Fallopian tube (tissue), 1 donor: ENCODE measurements around a stretch of chr15.

DNA sequence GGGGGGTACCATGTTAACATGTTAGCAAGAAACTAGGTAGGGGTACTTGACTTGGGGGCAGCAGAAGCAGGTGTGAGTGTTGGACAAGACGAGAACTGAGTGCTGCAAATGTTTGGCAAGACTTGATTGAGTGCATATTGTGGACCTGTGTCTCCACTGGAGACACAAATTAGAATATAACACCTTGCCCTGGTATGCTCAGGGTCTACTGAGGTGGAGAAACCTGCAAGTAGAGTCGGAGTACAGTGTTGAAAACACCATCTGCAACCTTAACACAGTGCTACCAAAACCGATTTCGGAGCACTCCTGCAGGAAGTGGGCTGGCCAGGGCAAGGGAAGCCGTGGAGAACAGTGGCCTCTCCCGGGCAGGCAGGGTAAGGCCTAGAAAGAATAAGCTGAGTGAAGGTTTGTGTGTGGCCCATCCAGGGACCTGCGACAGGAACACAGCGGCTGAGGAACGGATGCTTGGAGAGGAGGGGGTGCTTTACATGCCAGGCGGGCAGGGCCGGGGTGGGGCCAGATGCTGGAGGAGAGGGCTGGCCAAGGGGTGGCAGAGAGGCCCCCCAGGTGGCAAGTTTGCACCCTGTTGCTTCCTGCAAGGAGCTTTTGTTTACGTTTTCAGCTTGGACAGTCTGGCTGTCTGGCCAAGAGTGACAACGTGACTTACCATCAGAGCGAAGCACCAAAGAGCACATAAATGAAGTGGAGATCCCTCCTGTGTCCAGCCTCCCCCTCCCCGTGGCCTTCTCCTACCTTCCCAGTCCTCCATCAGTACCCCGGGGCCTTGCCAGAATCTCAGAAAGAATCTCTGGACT lies 156.6 kb downstream of the PGPEP1L start:
- PRO-cap: unidirectional peak, plus-strand start at position 421 of the sequence

DNA sequence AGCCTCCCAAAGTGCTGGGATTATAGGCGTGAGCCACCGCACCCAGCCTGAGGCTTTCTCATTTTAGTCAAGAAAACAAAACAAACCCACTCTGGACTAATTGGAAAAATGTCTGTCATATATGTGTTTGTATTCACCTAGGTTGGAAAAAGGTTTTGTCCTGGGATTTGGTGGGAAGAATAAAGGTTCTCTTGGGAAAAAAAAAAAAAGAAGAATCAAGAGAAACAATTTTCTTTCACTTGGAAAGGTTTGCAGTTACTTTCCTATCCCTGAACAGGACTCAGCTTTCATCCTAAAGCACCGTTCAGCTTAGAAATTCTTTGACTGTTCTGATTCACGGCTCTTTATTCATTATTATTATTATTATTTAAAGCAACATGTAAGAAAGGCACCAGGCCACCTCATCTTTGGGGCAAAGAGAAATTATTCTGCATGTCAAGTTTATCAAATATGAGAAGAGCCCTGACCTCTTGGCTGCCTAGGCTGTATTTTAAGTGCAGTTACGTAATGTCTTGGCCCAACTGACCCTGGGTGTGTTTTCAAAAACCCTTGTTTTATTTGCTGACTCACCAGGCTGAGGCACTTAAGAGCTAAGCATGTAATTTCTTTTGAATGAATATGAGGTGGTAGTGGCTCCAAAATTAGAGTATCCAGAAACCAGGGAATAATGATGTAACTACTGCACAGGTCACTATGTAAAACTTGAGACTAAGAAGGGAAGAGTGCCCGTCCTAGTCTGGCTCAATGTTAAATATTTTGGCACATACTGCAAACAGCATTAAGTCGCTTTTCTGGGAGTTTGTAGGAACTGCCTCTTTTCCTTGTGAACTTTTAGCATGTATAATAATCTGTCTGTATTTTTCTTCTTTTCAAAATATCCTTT lies 24.4 kb downstream of the PGPEP1L start:
- PRO-cap: no peak

- PRO-cap: no peak
These were observed 64.9 kb downstream of the SYNM start for GRCh38 chr15:99169515-99170387.

GRCh38 chr15:99425031-99425749 lies 140.6 kb upstream of the MEF2A start:
- PRO-cap: unidirectional peak, minus-strand start at chr15:99425214

DNA sequence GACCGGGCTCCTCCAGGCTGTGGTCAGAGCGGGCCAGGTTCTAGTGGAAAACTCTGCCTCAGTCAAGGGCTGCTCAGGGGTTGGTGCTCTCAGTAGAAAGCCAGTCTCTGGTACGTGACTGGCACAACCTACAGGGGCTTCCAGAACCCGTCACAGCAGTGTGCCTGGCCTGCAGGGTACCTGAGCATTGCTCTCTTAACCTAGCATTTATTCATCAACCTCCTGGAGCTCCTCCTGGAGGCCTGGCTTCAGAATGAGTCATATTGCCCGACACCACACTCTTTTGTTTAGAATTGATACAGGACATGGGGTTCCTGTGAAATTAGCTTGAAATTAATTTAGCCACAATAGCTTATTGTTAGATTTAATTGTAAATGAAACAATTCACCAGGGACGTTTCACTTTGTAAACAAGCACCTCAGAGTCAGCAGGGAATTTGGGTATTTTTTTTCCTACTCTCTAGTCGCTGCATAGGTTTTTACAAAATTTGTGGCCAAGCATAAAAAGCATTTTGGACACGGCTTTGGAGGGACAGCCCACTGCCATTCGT lies 61.0 kb upstream of the MEF2A start:
- PRO-cap: no peak

DNA sequence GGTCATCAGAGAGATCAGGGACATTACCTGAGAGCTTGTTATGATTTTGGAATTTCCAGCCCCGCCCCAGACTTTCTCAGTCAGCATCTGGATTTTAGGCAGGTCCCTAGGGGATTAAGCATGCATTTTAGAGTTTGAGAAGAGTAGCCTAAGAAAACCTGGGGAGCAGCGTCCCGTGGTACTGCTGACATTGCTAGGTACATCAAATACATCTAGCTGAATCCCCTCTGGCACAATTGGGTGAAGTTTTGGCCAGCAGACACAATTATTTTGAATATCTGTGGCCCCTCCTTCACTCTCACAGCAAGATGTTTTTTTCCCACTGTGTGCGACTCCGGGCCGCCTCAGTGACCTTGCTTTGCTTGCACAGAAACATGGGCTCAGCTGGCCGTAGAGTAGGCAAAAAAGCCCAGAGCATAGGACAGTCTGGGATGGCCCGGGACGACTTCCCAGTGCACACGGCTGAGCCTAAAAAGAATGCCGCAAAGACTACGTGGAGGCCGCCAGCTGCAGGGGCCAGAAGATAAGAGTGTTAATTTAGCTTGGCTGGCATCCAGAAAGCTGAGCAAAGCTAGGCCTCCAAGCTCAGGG lies 58.6 kb upstream of the MEF2A start:
- PRO-cap: no peak

GRCh38 chr15:99574022-99574340 lies 8.2 kb downstream of the MEF2A start:
- PRO-cap: no peak

- PRO-cap: no peak
These were observed 25.8 kb downstream of the LYSMD4 start for GRCh38 chr15:99707322-99707902.

DNA sequence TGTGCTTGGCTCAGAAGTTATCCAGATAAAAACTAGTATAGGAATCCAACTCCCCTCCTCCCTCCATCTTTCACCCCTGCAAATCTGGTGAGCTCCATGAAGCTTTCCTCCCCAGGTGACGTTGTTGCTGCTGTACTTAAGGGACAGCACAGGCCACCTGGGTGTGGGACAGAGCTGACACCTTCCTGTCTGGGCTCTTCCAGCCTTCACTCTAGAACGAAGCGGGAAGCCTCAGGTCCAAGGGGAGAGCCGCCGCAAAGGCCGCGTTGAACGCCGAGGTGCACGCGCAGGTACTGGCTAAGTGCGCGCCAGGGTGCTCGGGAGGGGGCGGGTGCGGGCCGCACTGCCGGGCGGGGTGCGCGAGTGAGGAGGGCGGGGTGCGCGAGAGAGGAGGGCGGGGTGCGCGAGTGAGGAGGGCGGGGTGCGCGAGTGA lies 192.8 kb upstream of the LYSMD4 start:
- PRO-cap: unidirectional peak, minus-strand start at position 295 of the sequence

- PRO-cap: no peak
These were observed 225.1 kb downstream of the ADAMTS17 start for GRCh38 chr15:100116377-100117341.

DNA sequence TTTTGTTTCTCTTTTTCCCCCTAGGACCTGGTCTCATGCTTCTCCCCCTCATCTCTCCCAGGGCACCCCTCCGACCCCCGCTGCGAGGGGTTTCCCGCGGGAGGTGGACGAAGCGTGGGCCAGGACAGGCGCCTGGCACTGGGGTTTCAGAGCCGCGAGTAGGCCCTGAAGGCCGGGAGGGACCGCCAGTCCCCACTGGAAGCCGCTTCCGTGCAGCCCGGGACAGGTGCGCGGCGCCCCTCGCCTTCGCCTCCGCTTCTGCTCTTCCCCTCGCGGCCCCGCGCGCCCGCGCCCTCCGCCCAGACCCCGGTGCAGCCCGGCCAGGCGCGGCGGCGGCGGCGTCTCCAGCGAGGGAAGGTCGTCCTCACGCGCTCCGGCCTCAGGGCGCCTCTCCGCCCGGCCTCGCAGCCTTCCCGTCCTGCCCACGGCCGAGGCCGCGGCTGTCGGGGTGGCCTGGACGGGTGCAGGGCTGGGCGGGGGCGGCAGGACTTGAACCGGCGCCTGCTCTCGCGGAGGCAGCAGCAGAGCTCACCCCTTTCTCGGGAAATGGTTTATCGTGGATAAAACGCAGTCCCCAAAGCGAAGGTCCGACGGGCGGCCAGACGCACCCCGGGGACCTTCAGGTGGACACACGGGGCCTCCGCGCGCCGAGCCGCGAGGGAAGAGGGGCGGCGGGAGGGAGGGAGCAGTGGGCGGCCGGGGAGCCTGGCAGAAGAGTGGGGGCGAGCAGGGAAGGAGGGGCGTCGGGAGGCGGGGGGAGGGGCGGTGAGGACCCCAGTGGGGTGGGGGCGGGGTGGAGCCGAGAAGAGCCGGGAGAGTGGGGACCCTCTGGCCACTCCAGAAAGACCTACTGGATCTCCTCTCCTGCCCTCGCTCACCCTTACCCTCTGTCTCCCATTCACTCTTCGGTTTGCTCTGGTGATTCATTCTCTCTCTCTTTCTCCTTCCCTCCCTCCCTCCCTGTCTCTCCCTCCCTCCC lies 31.7 kb upstream of the ADAMTS17 start:
- PRO-cap: unidirectional peak, minus-strand start at position 656 of the sequence; unidirectional peak, minus-strand start at position 912 of the sequence

GRCh38 chr15:100603029-100603536 lies 694 bp downstream of the ASB7 start:
- PRO-cap: no peak

DNA sequence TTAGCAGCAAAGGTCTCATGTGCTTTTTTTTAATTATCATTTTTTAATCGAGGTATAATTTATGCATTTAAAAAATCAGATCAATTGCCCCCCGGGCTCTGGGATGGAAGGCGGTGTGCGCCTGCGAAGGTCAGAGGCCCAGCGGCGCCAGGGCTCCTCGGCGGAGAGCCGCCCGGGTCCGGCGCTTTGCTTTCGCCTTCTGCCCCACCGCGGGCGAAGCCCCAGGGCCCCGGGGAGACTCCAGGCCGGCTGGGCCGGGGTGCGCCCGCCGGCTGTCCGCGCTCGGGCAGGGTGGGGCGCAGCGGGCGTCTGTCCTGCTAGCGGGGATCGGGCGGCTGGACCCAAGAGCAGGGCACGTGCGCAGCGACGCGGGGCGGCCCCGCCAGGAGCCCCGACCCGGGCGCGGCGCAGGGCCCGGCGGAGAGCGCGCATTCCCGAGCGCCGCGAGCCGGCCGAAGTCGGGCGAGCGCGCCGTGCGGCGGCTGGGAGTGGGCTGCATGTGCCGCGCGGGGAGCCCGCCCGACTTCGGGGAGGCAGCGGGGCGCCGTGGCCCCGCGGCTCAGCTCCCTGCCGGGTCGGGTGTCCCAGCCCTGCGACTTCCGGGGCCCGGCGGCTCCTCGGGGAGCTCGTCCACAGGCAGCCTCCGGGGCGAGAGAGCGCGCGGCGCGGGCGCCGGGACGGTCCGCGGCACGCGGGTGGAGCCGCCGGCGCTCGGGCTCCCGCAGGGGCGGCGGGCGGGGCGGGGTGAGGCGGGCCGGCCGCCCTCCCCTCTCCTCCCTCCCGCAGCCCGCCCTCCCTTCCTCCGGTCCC lies 480 bp upstream of the ALDH1A3 start:
- PRO-cap: bidirectional peak, plus-strand start outside the sequence, minus-strand start at position 686 of the sequence

GRCh38 chr15:101023916-101024599 lies 104.9 kb downstream of the LRRK1 start:
- PRO-cap: no peak

DNA sequence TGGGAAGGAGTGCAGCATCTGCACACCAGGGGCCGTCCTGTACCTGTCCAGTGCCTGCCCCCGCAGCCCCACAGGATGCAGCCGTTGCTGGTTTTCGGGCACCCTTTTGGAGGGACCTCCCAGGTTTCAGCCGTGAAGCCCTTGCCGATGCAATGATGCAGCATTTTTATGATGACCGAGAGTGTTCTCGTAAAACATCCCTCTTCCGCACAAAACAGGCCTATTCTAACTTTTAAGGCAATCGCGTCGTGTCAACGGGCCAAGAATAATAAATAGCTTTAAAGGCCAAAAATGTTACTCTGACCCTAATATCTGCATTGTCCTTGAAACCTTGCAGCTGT lies 126.1 kb downstream of the LRRK1 start:
- PRO-cap: no peak

DNA sequence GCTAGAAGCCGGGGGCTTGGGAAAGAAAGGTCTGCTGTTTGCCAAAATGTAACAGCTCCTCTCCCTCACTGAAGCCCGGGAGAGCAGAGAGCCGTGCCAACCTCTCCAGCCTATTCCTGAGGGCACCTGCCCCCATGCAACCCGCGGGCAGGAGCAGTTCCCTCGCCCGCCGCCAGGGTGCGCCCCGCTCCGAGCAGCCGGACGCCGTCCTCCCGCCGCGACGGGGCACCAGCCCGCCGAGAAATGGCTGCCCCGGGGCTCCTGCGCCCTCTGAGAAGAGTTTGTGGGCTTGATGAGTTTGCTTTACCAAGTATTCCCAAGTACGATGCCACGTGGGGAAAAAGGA lies 163.1 kb downstream of the CHSY1 start:
- PRO-cap: no peak

DNA sequence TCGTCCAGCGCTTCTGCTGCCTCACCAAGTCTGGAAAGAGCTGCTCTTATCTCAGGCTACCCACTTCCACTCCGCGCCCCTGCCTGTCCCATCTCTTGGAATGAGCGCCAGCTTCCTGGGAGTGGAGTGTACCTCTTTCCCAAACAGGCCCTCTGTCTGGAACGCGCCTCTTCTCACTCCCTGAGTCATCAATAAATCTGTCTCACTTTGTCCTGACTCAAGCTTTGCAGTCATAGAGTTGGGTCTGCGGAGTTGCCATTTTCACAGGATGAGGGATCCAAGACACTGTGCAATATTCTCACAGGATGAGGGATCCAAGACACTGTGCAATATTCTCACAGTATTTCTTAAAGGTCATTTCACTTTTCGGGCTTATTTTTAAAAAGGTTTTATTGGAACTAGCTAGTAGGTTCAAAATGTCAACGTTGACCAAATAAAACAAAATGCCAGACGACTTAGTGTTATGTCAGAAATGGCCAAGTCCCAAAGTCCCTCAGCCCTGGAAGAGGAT lies 81.2 kb downstream of the CHSY1 start:
- PRO-cap: no peak

GRCh38 chr15:101184014-101184331 lies 67.9 kb downstream of the CHSY1 start:
- PRO-cap: no peak

GRCh38 chr15:101243273-101244228 lies 8.3 kb downstream of the CHSY1 start:
- PRO-cap: no peak

- PRO-cap: no peak
These were observed 5.3 kb downstream of the CHSY1 start for GRCh38 chr15:101246408-101247099.